SK-N-DZ (cell line): ENCODE measurements around a stretch of chr1.

RAMPAGE:
- cytosol, long total RNA = no peak
- nucleus, long total RNA = no peak
Measured at GRCh38 chr1:39131961-39132841, 72.3 kb upstream of the MACF1 start.

GRCh38 chr1:39148776-39149404 is 55.6 kb upstream of the MACF1 start:
RAMPAGE:
- cytosol, long total RNA = no peak
- nucleus, long total RNA = no peak

DNA sequence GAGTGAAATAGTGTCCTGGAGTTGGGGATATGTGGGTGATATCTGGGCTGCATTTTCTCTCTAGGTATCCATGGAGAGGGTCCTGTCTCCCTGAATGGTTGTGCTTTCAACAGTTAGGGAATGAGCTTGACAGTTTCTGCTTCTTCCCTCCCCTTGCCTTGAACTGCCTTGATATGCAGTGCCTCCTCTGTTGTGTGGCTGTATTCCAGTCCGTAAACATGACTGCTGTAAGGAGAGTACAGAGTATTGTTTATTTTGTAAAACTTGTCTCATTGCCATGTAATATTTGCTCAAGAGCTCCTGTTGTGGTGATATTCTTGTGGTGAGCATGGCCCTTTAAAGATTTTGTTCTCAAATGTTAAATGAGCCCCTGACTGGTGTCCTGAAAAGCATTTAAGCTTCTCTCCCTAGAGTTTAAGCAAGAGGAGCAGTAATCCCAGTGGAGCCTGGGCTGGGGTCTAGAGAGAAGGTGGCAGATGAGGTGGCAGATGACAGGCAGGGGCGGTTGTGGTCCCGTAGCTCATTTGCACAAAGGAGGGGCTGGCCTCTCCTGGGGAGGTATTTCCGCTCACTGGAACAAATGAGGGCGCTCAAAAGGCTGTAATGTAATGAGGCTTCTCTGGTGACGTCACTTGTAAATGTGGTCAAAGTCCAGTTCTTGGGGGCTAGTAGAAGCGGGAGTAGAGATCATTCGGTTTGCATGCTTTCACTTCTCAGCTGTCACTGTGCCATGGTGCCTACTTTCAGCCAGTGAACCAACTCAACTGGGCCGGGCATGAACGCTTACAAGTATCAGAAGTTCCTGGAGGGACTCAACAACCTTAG is 46.1 kb upstream of the MACF1 start:
RAMPAGE:
- cytosol, long total RNA = no peak
- nucleus, long total RNA = no peak

RAMPAGE:
- cytosol, long total RNA = no peak
- nucleus, long total RNA = no peak
Measured at GRCh38 chr1:39205056-39205546, 606 bp downstream of the MACF1 start.

GRCh38 chr1:39266145-39266753 is 61.8 kb downstream of the MACF1 start:
RAMPAGE:
- cytosol, long total RNA = no peak
- nucleus, long total RNA = no peak

RAMPAGE:
- cytosol, long total RNA = no peak
- nucleus, long total RNA = no peak
Measured at GRCh38 chr1:39282934-39283865, 78.7 kb downstream of the MACF1 start.

RAMPAGE:
- cytosol, long total RNA = no peak
- nucleus, long total RNA = no peak
Measured at GRCh38 chr1:39284873-39285612, 80.5 kb downstream of the MACF1 start.

DNA sequence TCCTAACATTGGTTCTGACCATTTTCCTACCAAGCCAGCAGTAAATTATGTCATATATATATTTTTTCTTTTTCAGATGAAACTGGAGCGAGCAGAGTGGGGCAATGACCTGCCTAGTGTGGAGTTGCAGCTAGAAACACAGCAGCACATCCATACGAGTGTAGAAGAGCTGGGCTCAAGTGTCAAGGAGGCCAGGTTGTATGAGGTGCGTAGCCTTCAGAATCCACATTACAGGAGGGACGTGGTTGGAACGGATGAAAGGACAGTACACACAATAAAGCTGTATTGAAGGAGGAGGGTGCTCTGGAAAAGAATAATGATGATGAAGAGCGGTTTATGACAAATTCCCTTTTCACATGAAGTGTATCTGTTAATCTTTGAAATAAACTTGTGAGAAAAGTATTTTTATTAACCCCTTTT is 87.3 kb downstream of the MACF1 start:
RAMPAGE:
- cytosol, long total RNA = no peak
- nucleus, long total RNA = no peak

DNA sequence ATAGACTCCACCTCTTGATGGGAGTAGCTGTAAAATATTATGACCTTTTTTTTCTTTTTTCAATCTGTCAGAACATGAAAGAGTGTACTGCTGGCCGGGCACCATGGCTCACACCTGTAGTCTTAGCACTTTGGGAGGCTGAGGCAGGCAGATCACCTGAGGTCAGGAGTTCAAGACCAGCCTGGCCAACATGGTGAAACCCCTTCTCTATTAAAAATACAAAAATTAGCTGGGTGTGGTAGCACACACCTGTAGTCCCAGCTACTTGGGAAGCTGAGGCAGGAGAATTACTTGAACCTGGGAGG is 91.8 kb downstream of the MACF1 start:
RAMPAGE:
- cytosol, long total RNA = no peak
- nucleus, long total RNA = no peak

RAMPAGE:
- cytosol, long total RNA = no peak
- nucleus, long total RNA = no peak
Measured at GRCh38 chr1:39317039-39317510, 112.6 kb downstream of the MACF1 start.

GRCh38 chr1:39432226-39432855 is 59.1 kb upstream of the BMP8A start:
RAMPAGE:
- cytosol, long total RNA = no peak
- nucleus, long total RNA = no peak

RAMPAGE:
- cytosol, long total RNA = no peak
- nucleus, long total RNA = no peak
Measured at GRCh38 chr1:39442619-39442954, 48.8 kb upstream of the BMP8A start.

DNA sequence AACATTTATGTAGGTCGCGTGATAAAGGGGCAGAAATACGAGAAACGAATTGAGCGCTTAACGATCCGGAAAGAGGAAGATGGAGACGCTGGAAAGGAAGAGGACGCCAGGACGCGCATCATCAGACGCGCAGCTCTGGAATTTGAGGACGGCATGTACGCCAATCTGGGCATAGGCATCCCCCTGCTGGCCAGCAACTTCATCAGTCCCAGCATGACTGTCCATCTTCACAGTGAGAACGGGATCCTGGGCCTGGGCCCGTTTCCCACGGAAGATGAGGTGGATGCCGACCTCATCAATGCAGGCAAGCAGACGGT is 24.2 kb downstream of the BMP8A start:
RAMPAGE:
- cytosol, long total RNA = no peak
- nucleus, long total RNA = no peak

RAMPAGE:
- cytosol, long total RNA = no peak
- nucleus, long total RNA = no peak
Measured at GRCh38 chr1:39558442-39559031, 18.1 kb downstream of the PABPC4 start.

RAMPAGE:
- cytosol, long total RNA = no peak
- nucleus, long total RNA = no peak
Measured at GRCh38 chr1:39564873-39565354, 11.7 kb downstream of the PABPC4 start.

GRCh38 chr1:39625063-39625976 is 14.1 kb downstream of the HEYL start:
RAMPAGE:
- cytosol, long total RNA = no peak
- nucleus, long total RNA = no peak

GRCh38 chr1:39900378-39901466 is 995 bp downstream of the MYCL start:
RAMPAGE:
- cytosol, long total RNA = no peak
- nucleus, long total RNA = no peak

GRCh38 chr1:39934022-39934936 is 20.7 kb upstream of the MFSD2A start:
RAMPAGE:
- cytosol, long total RNA = no peak
- nucleus, long total RNA = no peak

RAMPAGE:
- cytosol, long total RNA = no peak
- nucleus, long total RNA = no peak
Measured at GRCh38 chr1:40339093-40339435, 22.0 kb upstream of the COL9A2 start.

DNA sequence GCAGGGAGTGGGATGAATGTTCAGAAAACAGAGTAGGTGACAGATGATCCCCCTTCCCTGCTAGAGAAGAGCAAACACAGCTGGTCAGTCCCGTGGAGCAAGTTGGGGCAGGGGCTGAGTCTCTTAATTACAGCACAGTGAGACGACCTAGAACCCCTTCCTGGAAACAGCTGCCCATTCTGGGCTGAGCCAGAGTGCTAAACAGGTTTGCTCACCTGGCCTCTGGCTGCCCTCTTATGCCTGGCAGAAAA is 22.3 kb upstream of the COL9A2 start:
RAMPAGE:
- cytosol, long total RNA = no peak
- nucleus, long total RNA = no peak